Melanocyte of skin (primary cell): ENCODE measurements around the genes ULK4, CCK, HIGD1A and KRBOX1.

DNA sequence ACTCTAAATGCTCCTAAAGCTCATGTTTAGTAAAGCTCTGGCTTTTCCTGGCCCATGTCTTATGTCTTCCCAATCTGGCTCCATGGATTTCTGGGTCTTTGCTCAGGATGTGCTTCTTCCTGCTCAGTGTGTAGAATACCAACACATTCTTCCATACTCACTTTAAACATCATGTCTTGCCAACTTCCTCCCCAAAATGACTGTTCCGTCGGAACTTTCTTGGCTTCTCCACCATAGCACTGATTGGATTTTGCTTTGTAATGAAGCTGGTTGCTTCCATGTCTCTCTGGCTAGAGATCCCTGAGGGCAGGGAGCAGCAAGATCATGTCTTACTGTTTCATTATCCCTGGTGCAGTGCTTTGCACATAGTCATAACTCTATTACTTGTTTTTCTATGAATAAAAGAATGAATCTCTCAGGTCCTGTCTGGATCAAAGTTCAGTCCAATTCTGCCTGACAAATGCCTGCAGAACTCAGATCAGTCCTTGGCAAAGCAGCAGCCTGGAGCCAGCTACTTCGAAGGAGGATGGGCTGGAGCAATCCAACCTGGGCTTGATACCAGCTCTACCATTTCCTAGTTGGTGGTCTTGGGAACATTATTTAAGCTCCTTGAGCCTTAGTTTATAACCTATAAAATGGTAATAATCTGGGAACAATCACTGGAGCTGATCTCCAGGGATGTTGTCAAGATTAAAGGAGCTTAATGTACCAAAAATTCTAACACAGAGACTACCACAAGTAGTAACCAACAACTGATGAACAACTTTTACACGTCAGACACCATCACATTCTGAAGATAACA, 194.2 kb downstream of the CTNNB1 start:
- CAGE, long polyA plus RNA, 2 experiments = no peak in any of the 2 experiments

DNA sequence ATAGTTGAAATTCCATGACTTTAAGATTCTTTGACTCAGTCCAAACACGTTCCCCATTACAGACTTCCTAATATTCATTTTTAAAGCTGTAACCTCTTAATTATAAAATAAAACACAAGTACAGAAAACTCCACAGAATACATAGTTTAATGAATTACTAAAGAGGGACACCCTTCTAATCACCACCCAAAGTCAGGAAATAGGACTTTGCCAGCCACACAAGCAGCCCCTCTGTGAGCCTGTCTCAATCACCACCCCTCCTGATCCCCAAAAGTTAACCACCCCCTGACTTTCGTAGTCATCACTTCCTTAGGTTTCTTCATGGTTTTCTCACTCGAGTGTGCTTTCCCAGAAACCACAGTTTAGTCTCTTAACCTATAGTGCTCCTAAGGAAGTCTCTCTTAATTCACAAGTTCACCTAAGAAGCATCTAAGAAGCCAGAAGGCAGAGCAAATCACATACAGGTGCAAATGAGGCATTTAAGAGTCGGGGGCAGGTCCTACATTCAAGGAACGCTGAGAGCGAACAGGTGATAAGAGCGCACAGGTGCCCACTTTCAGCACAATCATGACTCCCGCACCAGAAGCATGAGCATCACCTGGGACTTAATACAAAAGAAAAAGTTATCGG, 1.1 kb downstream of the ULK4 start:
- CAGE, long polyA plus RNA, 2 experiments = no peak in any of the 2 experiments

- CAGE, long polyA plus RNA, 2 experiments = no peak in any of the 2 experiments
Measured at GRCh38 chr3:41961917-41962786, at the start of gene ULK4. ULK4 (minus strand) TSS chr3:41962103.

DNA sequence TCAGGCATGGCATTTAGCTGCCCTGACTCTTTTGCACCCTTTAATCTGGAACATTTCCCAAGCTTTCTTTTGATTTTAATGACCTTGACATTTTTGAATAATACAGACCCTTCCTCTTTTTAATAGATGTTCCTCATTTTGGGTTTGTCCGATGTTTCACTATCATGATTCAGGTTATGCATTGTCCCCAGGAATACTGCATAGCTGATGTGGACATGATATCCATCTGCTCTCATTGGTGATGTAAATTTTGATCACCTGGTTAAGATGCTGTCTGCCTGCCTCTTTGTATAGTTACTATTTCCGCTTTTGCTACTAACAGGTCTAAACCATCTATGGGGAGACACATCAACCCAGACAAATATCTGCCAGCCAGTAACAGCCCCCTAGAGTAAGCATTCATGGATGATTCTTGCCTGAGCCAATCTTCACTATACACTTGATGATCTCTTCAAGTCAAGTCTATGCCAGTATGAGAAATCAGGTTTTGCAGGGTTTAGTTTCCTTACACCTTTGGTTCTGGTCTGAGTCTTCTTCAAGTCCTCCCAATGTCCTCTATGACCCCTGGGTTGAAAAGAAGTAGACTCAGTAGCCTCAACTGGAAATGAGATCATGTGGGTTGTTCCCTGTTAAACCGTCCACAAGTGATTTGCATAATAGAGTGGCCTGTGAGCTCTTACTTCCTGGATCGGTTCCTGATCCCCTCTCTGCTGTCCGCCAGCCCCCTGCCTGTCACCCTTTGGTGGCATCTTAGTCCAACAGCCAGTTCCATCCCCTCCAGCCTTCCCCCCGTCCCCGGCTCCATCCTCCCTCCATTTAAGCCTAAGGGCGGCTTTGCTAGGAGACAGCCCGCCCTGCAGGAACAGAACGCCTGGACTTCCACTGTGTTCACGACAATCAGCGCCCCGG, 50.8 kb upstream of the ULK4 start:
- CAGE, long polyA plus RNA, 2 experiments = no peak in any of the 2 experiments

GRCh38 chr3:42035350-42036402, 55.5 kb upstream of the TRAK1 start:
- CAGE, long polyA plus RNA, 2 experiments = no peak in any of the 2 experiments

DNA sequence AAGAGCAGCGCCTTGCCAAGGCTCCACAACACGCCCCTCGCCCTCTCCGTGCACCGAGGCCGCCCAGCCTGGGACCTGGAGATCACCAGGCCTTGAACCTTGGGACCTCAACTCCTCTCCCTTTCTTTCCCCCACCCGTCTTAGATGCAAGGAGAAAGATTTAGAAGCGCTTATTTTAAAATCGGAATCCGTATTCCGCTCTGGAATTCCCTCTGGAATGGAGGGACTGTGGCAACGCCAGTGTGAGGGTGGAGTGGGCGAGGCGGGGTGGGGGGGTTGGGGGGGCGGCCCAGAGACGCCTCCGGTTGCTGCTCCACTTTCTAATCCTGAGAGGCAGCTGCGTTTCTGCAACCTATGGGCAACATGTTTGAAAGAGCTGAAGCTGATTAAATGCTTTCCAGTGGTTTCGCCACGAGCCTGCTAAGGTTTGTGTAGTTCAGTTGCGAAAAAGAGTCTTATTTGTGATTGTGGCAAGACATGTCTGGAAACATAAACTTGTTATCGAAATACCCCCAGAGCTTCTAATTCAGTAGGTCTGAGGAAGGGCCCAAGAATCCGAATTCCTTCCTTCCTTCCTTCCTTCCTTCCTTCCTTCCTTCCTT, at the start of gene CCK:
Gene CCK, minus strand, starts transcription at position 219 of the 602 bp plus-strand sequence.
- CAGE, long polyA plus RNA, 2 experiments = no peak in any of the 2 experiments

DNA sequence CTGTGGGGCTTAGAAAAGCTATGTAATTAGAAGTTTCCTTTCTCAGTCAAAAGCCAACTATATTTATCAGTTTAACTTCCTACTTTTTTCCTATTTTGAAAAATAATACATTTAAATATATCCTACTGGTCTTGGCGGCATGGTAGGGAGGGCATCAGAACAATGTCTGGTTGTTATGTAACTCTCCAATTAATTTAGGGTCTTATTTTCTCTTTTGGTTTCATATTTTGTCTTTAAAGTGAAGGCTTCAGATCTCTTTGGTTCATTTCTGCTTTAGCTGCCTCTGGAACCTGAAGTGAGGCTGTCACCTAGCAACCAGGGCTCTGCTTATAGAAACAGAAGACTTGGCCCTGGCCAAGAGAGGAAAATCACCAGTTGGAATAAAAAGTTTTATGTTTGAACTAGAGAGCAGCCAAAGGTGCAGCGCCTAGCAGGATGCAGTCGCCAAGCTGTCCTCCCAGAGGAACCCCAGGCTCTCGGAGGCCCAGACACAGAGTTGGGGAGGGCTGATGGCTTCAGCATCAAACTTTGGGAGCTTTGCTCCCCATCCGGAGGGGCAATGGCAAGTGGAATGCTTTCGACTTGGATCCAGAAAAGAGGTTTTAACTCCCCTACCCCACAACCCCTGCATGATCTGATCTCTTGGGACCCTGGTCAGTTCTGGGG, 41.1 kb downstream of the LYZL4 start:
- CAGE, long polyA plus RNA, 2 experiments = no peak in any of the 2 experiments

GRCh38 chr3:42512881-42513523, 10.6 kb downstream of the VIPR1 start:
- CAGE, long polyA plus RNA, 2 experiments = no peak in any of the 2 experiments

- CAGE, long polyA plus RNA, 2 experiments = no peak in any of the 2 experiments
Measured at GRCh38 chr3:42529634-42529925, 27.1 kb downstream of the VIPR1 start.

DNA sequence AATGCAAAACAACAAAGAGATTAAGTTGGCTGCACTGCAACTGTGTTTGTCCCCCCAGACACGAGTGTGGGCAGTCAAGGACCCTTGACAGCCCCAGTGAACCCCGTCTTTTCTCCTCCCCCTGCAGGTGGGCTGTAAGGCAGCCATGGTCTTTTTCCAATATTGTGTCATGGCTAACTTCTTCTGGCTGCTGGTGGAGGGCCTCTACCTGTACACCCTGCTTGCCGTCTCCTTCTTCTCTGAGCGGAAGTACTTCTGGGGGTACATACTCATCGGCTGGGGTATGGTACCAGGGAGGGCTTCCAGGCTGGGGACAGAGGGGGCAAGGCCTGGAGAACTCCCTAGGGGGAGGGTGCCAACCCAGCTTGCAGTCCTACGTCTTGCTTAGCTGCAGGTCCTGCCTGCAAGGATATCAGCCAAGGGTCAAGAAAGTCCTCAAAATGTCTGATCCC, 28.2 kb downstream of the VIPR1 start:
- CAGE, long polyA plus RNA, 2 experiments = no peak in any of the 2 experiments

DNA sequence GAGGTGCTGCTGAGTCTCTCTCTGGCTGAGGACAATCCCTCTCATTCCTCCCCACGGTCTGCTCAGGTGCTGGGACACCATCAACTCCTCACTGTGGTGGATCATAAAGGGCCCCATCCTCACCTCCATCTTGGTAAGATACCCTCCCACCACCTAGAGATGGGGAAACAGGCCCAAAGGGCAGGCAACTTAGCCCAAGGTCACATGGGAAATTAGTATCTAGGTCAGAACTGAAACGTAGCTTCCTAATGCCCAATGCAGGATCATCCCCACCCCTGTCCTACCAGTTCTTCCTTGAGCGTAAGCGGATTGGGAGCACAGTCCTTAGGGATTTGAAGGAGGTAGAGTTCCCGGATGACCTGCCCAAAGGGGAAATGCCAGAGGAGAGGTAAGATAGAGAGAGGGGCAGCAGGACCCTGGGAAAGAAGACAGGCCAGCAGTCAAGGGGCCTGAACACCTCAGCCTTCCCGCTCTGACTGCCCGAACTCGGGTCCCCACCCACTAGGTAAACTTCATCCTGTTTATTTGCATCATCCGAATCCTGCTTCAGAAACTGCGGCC, 29.4 kb downstream of the VIPR1 start:
- CAGE, long polyA plus RNA, 2 experiments = no peak in any of the 2 experiments

GRCh38 chr3:42683934-42684670, 1.2 kb upstream of the KLHL40 start:
- CAGE, long polyA plus RNA, 2 experiments = no peak in any of the 2 experiments

- CAGE, long polyA plus RNA, 2 experiments = no peak in any of the 2 experiments
Measured at GRCh38 chr3:42686184-42686558, 834 bp downstream of the KLHL40 start.

DNA sequence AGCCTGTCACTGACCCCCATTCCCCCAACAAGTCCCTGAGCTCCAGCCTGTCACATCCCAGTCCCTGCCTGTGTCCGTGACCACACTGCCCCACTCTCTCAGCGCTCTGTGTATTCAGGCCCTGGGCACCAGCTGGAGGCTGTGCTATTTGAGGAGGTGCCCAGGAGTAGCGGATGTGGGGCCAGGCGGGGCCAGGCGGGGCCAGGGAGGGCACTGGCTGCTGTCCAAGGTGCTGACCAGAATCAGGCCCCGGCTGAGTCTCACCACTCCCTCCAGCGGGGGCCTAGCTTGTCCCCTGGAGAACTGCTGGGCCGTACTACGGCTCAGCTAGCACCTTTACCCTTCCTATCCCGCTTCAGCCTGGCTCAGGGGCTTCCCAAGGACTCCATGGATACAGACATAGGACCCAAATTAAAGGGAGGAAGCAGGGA, 1.2 kb downstream of the HHATL start:
- CAGE, long polyA plus RNA, 2 experiments = no peak in any of the 2 experiments

DNA sequence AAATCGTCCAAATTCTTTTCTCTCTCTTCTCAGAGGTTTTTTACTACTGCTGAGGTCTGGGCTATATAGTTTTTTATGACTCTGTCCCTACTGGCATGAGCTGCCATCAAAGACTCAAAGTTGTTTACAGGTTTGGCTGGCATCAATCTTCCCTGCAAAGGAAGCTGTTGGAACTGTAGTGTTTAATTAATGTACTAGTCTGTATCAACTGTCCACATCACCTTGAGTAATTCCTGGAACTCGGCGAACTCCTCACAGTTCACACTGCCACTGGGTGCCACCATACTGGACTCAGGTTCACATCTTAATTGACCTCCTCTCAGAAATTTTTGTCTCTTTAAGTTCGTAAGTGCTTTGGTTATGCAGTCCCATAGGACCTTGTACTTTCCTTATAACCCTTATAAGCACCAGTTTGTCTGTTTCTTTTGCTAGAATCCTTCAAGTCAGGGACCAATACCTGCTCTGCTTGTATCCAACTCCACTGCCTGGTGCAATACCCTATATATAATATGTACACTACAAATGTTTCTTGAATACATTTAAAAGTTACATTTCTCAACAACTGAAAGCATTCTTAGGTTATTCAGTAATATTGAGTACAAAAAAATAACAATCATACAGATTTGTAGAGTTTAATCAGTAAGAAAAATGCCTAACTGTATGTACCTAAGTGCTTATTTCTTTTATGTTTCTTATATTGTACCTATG, 3.1 kb downstream of the HIGD1A start:
- CAGE, long polyA plus RNA, 2 experiments = no peak in any of the 2 experiments

- CAGE, long polyA plus RNA, 2 experiments = start-site peak on the minus strand in 2 of 2 experiments, at chr3:42804457-42804501 at its widest, 151 to 3,141 reads per replicate
Measured at GRCh38 chr3:42804106-42804816, at the start of gene HIGD1A. HIGD1A (minus strand) TSS chr3:42804490.

GRCh38 chr3:42829392-42830164, 20.3 kb downstream of the ACKR2 start:
- CAGE, long polyA plus RNA, 2 experiments = no peak in any of the 2 experiments

- CAGE, long polyA plus RNA, 2 experiments = no peak in any of the 2 experiments
Measured at GRCh38 chr3:42936118-42936583, at the start of gene KRBOX1. KRBOX1 (plus strand) TSS chr3:42936386.

DNA sequence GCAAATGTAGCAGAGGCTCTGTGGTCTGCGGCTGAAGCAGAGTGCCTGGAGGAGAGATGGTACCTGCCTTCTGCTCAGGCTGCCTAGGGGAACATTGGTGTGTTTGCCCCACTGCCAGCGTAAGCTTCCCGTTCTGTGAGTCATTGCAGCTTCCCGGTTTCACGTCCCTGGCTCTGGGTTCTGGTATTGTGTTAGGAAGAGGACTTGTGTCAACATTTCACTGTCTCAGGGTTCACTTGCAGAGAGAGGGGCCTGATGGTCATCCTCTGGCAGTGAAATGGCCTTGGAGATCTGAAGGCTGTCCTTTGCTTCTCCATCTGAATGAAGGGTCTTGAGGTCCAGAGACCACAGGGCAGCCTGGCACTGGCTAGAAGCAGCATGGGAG, 1.9 kb downstream of the GASK1A start:
- CAGE, long polyA plus RNA, 2 experiments = no peak in any of the 2 experiments

- CAGE, long polyA plus RNA, 2 experiments = no peak in any of the 2 experiments
Measured at GRCh38 chr3:42987987-42988614, 9.0 kb downstream of the GASK1A start.